Bronchus fibroblast of lung (primary cell): ENCODE measurements around a stretch of chr5.

GRCh38 chr5:142425960-142426861 is 101.4 kb upstream of the SPRY4 start:
- RAMPAGE, long total RNA = no peak

GRCh38 chr5:142432847-142433444 is 108.1 kb upstream of the SPRY4 start:
- RAMPAGE, long total RNA = no peak

DNA sequence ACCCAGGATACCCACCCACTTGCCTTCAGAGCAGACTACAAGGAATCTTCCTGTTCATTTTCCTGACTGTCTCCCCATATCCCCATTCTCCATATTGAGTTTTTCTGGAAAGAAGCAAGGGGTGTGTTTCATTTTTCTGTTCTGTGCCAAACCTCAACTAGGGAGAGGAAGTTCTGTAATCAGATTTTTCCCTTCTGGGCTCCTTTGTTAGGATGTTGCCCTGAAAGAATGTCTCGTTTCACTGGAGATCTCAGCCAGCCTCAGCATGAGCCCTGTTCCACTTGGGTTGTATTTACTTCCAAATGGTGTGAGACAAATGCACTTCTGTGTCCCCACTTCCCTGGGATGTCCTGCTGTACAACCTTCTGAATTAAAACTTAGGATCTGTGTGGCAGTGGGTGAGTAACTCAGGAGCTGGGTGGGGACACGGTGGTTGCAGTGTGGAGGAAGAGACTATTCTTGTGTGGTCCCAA is 109.0 kb upstream of the SPRY4 start:
- RAMPAGE, long total RNA = no peak

DNA sequence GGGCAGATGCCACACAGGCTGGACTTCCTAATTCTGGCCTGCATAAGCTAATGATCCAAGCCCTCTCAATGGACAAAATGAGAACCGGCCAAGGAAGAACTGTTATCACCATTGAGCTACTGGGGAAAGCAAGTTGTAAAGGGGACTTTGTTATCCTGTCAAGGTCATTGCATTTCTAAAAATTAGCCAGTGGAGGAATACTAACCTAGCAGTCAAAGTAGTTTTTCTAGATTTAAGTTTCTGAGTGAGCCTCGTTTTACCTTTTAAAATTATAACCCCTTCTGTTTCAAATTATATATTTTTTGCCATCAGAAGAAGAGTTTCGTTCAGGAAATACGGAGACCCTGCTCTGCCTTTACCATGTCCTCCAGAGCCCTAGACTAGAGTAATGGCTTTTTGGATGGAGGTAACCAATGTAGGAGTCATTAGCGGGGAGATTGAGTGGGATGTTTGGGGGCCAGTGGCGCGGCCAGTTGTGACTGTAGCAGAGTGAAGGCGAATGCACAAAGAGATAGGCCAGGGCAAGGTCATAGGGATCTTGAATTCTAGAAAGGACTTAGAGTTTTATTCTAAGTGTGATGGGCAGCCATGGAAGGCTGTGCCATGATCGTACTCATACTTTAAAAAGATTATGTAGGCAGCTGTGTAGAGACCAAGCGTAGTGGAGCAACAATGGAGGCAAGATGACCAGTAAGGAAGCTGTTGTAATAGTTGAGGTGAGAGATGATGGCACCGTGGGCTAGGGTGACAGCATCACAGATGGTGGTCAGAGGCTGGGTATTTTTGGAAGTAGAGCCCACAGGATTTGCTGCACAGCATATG is 7.3 kb downstream of the ARHGAP26 start:
- RAMPAGE, long total RNA = no peak

- RAMPAGE, long total RNA = no peak
Measured at GRCh38 chr5:142794081-142794816, 24.1 kb downstream of the ARHGAP26 start.

GRCh38 chr5:142840359-142841015 is 70.3 kb downstream of the ARHGAP26 start:
- RAMPAGE, long total RNA = no peak

DNA sequence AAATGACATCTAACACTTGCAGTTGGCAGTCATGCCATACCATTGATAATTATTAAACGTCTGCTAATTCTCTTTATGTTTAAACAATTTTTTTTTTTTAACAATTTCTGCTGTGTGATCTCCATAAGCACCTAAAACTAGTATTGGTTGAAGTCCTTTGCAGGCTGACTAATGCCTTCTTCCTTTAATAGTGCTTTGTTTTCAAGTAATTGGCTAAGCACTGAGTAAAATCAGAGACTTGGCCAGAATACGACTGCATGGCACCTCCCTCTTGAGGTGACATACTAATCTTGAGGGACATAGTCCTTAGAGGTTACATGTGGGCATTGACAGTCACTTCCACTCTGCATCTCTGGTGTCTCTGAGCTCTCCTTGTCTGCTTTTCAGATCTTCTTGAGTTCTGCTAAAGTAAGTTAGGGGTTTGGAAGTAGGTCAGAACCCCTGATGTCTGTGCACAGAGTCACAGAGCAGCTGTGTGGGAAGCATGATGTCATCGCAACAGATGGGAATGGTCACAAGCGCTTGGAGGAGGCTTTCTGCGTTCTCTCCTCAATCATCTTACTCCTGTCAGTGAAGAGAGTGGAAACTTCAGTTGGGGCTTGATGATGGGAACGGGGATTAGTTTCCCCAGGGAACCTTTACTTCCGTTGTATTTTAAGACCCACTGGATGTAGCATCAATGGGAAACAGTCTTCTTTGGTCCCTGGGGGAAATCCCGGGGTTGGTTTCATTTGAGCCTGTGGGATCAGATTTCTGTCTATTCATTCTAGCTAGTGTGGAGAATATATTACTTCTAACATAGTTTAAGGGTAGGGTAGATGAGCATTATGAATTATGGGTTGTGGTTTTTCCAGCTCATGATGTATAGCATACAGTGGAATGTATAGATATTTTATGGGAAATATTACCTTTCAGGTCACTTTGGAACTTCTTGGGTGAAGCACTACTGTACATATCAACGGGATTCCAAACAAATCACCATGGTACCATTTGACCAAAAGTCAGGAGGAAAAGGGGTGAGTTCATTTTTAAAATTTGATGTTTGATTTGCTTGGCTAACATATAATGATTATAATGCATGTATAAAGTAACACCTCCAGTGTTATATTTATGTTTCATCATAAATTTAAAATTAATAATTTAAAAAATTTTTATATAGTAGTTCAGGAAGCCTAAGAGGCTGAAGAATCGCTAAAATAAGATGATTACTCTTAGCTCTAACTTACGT is 137.0 kb downstream of the ARHGAP26 start:
- RAMPAGE, long total RNA = no peak

DNA sequence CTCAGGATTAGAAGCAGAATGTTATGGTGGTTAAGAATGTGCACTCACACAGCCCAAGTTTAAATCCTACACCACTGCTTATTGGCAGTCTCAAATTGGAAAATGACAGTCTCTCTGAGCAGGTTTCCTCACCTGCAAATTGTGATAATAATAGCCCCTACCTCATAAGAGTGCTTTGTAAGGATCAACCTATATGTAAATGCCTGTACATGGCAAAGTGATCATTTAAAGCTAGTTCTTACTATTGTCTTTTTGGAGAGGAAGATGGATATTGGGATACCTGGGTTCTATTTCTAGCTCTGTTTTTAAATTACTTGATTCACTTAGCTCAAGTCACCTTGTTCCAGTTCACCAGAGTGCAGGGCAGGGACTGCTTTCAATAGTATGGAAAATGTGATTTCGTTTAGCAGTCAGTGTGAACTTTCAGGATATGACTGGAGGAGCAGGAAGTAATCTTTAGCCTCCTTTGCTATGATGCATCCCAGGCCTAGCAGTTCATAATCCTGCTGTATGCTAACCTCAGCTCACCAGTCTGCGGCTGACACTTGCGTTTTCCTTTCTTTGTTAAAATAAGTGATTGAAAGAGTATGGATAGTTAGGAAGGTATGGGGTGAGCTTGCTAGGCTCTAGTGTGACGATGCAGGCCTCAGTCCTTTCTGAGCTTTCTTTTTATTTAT is 169.6 kb downstream of the ARHGAP26 start:
- RAMPAGE, long total RNA = no peak

DNA sequence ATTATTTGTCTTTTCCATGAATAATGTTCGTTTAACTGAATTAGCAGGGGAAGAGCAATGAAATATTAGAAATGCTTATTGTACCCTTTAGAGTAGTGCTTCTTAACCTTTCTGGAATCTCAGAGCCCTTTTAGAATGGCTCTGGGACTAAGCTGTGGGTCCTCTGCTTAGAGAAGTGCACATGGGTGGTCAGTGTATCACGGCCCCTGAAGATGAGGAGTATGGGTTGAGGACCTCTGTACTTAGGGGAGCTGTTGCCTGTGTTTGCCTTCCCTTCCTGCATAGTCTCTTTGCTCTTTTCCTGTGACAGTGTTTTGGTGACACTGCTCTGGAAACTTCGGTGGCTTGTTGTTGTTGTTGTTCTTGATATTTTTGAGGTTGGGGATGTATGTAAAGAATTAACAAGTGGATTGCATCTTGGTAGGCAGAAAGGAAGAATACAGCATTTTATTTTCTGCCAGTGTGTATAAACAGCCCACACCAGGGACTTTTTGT is 199.4 kb downstream of the ARHGAP26 start:
- RAMPAGE, long total RNA = no peak

- RAMPAGE, long total RNA = no peak
Measured at GRCh38 chr5:143040274-143040923, 270.2 kb downstream of the ARHGAP26 start.

- RAMPAGE, long total RNA = no peak
Measured at GRCh38 chr5:143066671-143067389, 296.7 kb downstream of the ARHGAP26 start.

DNA sequence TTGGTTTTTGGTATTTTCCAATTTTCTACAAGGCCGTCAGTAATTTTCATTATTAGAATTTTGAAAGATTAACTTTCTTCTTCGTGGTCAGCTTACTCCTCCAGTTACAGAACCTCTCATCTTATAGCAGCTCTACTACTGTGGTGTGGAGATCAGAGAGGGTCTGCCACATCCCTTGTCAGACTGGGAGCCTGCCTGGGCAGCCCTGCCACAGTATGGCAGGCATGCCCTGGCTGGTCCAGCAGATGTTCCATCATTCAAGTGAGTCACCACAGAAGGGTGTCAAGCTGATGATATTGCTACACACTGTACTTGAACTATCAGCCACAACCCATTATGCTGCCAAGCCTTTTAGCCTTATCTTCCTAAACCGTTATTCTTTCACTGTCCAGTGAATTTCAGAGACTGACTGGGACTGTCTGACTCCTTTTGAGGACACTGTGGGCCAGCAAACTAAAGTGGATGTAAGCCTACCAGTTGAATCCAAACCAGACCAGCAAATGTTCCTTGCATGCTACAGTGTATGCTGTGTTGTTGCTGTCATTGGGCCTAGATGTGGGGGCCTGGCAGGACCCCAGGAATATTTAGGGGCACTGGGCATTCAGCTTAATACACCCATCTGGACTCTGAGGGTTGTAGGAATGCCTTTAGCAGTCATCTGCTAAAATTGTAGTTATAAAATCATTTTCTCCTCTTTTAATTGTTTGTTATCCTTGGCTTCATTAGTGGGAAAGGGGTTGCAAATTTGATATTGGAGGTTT is 202.6 kb downstream of the NR3C1 start:
- RAMPAGE, long total RNA = no peak

DNA sequence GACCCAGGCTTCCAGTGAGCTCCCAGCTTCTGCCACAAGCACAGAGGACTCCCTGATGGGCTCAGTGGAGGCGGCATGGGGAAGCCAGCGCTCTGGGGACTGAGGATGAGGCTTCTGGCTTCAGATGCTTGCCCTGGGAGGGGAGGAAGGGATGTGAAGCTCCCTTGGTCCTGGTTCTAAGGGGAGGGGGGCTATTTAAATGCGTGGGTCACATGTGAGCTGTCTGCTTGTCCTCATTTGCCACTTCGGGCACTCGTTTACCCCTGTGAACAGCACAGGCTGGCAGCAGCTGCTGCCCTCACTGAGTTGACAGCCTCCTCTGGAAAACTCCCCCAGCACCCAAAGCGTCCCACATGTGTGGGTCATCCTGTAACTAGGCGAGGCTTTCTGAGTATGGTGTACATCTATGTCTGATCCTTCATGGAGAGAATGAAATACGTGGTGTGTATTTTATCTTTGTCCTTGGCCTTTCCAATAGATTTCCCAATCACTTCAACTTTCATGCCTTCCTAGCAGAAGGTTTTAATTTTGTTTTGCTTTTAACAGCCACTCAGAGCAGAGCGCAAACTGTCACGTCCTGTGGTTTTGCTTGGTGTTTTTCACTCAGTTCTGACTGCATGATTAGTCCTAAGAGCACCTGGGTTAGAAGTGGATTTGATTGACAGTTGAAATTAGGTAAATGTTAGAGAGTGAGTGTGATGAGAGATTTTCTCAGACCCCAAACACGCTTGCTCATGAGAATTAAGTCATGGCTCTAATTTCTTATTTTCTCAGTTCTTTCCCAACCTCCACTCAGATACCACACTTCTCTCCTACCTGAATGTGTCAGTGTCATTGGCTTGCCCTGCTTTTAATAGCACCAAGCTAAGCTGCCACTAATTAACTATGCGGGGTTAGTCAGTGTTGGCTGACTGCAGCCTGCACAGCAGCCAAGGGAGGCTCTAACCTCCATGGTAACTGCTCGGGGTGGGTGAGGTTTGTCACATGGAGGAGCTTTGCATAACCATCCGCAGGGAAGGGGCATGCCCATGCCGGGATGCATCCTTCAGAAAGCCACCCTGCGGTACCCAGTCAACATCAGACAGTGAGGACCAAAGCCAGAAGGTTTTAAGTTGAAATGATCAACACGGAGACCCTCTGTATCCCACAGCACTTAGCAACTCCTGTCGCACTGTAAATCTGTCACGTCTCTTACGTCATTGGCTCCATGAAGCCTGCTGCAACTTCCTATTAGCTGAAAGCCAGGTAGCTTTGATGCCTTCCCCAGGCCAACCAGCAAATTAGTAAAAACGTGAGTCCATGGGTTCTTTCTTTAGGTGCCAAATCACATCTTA is 173.5 kb downstream of the NR3C1 start:
- RAMPAGE, long total RNA = no peak

DNA sequence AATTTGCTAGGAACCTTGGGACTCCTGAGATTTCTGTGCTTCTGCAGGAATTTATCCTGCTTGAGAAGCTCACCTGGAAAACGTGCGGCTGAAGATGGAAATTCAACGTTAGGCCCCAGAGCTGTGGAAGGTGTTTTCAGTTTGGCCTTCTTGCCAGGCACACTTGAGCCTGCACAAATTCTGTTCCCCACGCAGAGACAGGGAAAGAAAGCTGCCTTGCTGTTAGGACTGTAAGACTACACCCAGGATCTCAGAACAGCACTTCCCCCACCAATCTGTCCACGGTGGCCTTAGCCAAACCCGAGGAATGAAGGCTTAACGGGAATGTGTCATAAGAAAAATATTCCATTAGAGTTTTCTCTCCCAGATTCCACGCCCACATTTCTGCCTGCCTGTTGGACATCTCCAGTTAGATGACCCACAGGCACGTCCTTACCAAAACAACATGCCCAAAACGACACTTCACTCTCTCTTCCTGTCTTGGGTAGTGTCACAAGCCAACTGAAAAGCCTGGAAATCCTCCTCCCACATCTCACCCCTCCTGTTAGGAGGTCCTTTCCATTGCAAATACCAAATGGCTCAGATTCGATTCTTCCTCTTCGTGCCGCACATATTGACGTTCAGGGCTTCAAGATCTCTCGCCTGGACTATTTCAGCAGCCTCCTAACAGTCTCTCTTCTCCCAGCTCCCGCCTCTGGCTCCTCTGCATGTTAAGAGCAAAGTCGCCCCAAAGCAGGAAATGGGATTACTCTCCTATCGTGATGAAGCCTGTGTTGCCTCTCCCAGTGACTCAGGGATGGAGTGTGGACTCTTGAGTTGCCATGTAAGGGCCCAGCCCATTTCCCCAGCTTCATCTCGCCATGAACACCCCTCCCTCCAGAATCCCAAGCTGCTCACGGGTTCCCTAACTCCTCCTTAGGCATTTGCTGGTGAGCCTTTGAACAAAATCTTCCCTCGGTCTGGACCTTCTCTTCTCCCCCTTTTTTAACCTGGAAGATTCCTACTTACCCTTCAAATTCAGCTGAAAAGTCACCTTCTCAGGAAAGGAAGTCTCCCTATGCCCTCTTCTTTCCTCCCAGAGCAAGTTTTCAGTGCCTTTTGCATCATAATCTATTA is 159.3 kb downstream of the NR3C1 start:
- RAMPAGE, long total RNA = no peak

GRCh38 chr5:143339289-143340005 is 64.0 kb downstream of the NR3C1 start:
- RAMPAGE, long total RNA = no peak

GRCh38 chr5:143402457-143402905 is 1.0 kb downstream of the NR3C1 start:
- RAMPAGE, long total RNA = no peak

GRCh38 chr5:143417835-143418525 is 14.5 kb upstream of the NR3C1 start:
- RAMPAGE, long total RNA = no peak

DNA sequence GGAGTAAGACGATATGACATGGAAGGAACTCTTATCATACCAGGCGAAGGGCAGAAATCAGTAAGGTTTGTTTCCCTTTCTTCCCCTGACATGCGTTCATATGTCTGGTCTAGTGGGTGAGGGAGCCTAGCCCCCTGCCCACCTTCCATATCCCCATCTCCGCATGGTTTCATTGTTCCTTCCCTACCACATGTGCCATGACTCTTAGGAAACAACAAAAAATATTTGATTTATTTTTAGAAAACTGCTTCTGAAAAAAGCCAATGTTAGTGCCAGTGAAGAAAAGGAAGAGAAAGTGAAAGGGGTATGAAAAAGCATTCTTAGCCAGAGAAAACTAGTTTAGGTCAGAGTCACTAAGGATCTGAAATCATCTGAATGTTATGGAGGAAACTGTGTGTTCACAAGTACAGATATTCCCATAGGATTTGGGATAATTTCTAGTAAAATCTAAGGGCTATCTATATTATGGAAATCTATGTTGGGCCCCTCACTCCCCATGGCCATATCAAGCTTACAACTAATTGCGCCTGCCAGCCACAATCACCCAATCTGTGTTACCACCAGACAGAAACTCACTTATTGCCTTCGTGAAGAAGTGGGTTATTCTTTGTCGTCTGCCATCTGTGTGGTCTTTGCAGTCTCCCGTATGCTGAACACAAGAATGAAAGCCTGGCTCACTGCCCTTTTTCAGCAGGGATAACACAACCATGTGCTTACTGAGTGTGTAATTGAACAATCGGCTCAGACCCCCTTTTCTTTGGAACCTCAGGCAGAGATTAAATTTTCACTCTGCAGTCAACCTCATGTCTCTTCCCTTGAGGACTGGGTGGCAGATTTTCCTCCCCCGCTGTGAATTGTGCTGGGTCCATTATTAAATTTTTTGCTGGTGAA is 19.8 kb upstream of the HMHB1 start:
- RAMPAGE, long total RNA = no peak

- RAMPAGE, long total RNA = no peak
Measured at GRCh38 chr5:145949017-145949604, 12.7 kb downstream of the SH3RF2 start.

- RAMPAGE, long total RNA = no peak
Measured at GRCh38 chr5:145976304-145976807, 40.0 kb downstream of the SH3RF2 start.